Ileum (tissue), 1 donor: ENCODE results near the gene PCLAF.

DNA sequence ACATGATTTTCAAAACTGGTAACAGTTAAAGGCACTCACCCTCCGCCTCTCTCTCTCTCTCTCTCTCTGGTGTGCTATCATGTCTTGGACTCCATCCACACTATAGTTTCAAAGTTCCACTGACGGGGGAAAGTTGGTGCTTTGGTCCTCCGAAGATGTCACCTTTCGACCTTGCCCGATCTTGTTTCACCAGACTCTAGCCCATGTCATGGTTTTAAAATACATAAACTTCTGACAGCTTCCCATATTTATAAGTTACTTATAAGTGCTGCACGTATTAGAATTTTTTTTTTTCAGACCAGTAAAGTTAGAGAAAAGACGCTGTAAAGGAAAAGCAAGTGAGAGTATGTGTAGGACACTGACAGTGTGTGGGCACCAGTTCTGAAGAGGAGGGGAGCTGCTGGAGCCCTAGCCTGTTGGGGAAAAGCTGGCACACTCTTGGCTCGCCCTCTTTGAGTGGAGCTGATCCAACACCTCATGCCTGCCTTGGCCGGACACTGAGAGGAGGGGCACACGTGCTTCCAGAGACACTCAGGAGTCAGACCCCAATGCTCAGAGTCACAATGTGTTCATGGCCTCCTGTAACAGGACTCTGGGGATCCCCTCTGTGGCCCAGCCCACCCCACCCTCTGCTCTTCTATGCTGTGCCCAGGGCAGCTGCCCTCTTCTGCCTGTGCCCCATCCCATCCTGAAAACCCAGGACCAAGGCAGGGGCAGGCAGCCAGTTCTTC, 200.5 kb upstream of the TPM1 start:
- PRO-cap = bidirectional peak, plus-strand start at position 342 of the sequence, minus-strand start at position 66 of the sequence

- PRO-cap = no peak
Observed at GRCh38 chr15:62853222-62853758, 189.3 kb upstream of the TPM1 start.

- PRO-cap = no peak
Observed at GRCh38 chr15:62889543-62890095, 152.9 kb upstream of the TPM1 start.

GRCh38 chr15:62900316-62900785, 142.2 kb upstream of the TPM1 start:
- PRO-cap = no peak

GRCh38 chr15:62961044-62961640, 81.4 kb upstream of the TPM1 start:
- PRO-cap = no peak

DNA sequence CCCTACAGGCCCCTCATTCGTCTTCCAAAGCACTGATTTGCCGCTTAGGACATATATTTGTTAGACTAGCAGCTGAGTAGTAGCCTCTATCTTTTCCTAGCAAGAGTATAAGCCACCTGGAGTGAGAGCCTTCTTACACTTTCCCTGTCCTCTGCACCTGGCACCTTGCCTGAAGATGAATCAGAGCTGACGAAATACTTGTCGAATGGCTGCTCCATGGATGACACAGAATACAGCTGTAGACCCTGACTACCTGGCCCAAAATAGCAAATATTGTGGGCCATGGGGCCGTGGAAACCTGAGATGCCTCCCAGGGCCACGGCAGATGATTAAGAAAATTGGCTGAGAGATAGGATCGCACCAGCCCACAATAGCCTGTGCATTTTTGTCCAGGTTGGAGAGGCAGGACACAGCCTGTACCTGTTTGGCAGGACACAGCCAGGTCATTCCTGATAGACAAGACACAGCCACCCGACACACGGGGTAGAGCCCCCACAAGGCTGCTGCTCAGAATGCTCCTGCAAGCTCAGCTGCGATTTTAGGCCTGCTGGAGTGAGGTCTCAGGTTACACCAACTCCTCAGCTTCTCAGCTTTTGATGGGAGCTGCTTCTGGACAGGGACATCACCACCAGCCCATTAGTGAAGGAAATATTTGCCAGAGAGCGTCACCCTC, 23.0 kb upstream of the TPM1 start:
- PRO-cap = no peak

GRCh38 chr15:63151396-63152079, 5.7 kb downstream of the RPS27L start:
- PRO-cap = no peak

DNA sequence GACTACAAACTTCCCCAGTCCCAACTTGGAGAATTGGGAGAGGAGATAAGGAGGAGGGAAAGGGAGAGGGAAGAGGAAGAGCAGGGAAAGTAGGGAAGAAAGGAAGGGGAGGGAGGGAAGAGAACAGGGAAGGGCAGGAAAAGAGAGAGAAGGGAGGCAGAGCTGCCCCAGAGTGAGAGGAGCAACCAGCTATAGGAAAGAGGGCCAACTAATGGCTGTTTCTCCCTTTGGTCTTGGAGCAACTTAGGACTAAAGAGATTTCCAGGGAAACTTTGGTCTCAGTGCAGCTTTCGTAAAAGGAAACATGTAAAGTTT, 1.5 kb downstream of the CA12 start:
- PRO-cap = no peak

DNA sequence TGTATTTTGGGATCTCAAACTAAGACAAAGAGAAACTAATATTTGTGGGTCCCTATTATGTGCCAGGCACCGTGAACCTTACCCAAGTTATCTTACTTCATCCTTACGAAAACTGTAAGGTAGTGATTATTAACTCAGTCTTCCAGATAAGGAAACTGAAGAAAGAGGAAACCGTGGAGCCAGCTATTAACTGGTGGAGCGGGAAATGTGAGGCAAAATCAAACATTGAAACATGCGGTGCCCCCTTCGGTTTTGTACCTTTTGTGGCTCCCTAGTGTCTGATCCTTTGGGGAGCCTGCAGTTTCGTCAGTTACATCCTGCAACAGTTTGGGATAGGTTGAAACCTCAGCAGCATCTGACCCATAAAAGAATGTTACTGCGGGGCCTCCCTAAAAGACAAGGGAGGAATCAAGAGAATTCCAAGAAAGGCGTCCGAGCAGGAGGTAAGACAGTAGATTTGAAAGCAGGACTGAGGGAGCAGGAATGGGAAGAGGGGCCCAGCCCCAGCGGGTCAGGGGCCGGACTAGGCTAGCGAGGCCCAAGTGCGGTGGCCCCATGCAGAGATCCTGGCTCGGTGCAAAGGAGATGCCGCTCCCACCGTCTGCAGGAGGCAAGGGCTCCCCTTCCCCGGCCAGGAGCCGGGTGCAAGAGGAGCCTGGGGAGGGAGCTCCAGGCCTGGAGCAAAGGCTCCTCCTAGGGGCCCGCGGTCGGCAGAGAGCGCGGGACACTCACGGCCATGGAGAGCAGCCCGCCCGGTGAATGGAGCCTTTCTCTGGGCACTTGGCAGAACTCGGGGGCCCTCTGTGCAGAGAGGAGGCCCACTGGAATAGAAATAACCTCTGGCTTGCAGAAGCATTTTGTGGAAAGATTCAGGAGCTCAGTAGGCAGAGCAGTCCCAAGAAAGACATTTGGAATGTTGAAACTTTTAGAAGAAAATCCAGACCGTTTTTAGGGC, 43.3 kb upstream of the USP3 start:
- PRO-cap = bidirectional peak, plus-strand start at position 153 of the sequence, minus-strand start at position 80 of the sequence

GRCh38 chr15:63486403-63486873, 18.0 kb upstream of the USP3 start:
- PRO-cap = no peak

GRCh38 chr15:63497041-63497354, 7.4 kb upstream of the USP3 start:
- PRO-cap = unidirectional peak, plus-strand start at chr15:63497259

DNA sequence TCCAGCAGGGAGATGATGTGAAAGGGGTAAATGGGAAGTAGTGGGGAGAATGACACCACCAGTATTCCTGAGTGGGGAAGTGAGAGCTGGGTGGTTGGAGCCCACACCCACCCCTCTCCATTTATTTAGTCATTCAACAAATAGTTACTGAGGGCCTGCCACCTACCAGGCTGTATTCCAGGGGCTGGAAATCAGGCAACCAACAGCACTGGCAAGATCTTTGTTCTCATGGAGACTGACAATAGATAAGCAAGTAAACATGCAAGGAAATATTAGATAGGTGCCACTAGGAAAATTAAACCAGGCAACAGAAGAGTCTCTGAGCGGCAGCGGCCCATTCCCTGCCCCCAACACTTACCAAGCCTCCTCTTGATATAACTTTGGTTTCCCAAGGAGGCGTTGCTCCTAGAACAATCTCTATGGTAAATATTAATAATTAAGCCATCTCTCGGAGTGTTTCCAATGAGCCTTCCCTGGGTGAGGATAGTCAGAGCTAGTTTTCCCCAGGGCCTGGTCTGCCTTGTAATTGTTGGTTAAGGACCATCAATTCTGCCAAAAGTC, 3.6 kb upstream of the USP3 start:
- PRO-cap = bidirectional peak, plus-strand start at position 490 of the sequence, minus-strand start at position 356 of the sequence

GRCh38 chr15:63744186-63744788, 89.5 kb downstream of the HERC1 start:
- PRO-cap = no peak

- PRO-cap = no peak
Observed at GRCh38 chr15:63818074-63818542, 15.6 kb downstream of the HERC1 start.

DNA sequence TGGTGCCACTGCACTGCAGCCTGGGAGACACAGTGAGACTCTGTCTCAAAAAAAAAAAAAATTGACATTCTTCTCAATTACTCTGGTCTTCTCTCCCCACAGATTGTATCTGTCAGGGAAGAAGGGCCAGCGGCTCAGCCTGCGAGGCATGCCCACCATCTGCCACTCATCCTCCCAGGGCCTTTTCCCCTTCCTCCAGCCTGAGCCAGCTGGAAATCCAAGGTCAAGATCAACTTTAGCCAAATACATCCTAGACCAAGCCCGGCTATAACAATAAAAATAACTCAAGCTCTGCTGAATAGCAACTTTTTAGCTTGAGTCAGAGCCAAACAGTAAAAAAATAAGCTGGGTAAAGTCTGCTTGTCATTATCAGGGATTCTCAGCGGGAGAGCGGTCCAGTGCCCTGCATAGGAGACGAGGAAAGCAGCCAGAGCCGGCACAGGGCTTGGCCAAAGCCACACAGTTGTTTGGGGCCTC, 76.0 kb upstream of the HERC1 start:
- PRO-cap = no peak

- PRO-cap = no peak
Observed at GRCh38 chr15:63942604-63943249, 103.6 kb downstream of the DAPK2 start.

DNA sequence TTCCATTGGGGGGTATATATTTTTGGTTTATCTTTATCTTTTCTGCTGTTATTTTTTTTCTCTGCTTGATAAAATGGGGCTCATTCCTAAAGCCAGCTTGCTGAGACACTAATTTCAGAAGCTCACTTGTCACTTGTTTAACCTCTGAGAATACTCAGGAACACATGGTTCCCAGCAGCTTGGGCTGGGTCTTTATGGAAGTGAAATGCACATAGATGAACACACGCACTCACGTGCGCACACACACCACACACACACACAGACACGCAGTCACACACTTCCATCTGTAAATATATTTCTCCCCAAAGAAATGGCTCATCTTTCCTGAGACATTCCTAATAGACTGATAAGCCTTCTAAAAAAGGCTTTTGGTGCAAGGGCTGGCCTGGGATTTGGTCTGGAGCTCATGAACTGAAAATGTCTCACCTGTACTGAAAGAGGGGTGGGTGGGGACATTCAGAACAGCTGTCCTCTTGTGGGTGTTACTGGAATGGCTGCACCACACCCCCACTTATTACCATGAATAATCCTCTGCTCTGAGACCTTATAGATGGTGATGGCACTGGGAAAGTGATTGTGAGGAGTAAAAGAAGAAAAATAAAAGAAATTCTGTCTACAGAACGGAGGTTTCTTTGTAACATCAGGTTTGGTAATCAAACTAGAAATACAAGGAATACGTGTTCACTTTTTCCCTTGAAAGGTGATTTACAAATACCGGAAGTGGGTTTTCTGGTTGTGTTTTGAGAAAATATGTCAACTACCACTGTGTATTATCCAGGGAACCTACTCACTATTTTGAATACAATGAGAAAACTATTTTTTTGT, 3.7 kb upstream of the PPIB start:
- PRO-cap = no peak

GRCh38 chr15:64380920-64381885, at the start of gene PCLAF:
PCLAF (minus strand) TSS chr15:64381441.
- PRO-cap = unidirectional peak, minus-strand start at chr15:64381290; unidirectional peak, minus-strand start at chr15:64381443

GRCh38 chr15:64406184-64406629, 18.6 kb downstream of the TRIP4 start:
- PRO-cap = no peak

- PRO-cap = unidirectional peak, minus-strand start at chr15:64461516; unidirectional peak, minus-strand start at chr15:64461550
Observed at GRCh38 chr15:64461097-64461787, 864 bp downstream of the ZNF609 start.